H7 (cell line): ENCODE data around the genes CCNB2, GCNT3 and BNIP2.

DNA sequence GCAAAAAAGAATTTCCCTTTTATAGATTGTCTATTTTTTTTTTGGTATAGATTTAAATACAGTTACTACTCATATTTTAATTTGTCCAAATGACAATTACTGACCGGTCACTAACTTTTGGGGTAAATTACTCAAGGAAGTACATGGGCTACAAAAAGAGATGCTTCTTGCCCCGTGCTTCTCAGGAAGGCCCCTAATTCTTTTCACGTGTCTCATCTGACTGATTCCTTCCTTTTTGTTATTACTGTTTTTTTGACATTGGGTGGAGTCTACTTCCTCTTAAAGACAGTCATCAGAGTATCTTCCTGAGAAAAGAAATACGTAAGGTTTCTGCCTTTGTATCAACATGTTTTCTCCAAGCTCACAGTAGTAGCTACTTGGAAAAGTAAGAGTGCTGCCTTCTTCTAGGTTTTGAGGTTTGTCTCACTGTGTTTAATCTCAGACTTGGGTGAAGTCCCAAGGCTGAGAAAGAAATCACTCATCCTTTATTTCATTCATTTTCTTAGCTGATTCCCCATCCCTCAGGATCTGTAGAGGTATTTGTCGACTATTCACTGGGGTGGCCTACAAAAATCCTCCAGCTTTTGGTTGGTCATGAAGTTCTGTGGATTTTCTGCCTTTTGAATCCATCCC lies 4.6 kb upstream of the MYZAP start:
- RAMPAGE, long total RNA, result no peak

DNA sequence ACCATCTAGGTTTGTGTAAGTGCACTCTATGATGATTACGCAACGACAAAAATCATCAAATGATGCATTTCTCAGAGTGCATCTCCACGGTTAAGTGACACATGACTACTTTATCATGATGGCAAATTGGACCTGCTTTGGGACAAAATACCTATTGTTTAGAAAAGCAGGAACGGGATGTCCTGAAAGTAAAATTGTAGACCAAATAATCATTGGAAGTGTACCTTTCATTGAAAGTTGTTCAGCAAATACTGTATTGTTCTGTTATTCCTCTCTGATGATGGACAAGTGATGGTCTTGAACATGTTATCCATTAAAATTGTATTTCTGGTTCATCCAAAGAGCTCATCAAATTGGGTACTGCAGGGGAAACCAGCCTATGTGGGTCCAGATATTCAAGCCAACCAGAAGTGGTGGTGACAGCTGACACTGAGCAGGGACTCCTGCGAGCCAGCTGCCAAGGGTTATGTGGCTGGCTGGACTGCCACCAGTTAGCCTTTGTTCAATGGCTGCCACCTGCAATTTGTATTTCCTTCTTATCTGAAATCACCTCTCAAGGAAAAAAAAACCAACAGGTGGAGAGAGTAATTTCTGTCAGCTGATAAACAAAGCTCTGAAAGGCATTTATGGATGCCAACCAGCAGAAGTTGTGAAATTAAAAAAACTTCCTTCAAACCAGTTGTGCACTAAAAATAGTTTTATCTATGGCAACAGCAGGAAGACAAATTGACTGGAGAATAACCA lies 3.1 kb downstream of the MYZAP start:
- RAMPAGE, long total RNA, result no peak

GRCh38 chr15:58241829-58242401 lies 103.7 kb downstream of the AQP9 start:
- RAMPAGE, long total RNA, result no peak

DNA sequence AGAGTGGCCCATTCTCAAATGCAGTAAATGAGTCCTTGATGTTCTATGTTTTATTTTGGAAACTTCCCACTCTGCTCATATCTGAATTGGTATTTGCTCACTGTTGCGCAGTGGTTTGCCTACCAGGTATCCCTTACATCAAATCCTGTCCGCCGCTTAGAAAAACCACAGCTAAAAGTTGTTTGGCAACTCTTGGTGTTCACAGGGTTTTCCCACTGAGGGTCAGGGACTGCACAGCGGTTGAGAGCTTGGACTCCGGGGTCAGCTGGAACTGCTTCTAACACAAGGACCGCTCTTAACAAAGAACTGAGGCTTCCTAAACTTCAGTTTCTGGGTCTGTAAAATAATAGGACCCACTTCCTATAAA lies 35.8 kb downstream of the LIPC start:
- RAMPAGE, long total RNA, result no peak

DNA sequence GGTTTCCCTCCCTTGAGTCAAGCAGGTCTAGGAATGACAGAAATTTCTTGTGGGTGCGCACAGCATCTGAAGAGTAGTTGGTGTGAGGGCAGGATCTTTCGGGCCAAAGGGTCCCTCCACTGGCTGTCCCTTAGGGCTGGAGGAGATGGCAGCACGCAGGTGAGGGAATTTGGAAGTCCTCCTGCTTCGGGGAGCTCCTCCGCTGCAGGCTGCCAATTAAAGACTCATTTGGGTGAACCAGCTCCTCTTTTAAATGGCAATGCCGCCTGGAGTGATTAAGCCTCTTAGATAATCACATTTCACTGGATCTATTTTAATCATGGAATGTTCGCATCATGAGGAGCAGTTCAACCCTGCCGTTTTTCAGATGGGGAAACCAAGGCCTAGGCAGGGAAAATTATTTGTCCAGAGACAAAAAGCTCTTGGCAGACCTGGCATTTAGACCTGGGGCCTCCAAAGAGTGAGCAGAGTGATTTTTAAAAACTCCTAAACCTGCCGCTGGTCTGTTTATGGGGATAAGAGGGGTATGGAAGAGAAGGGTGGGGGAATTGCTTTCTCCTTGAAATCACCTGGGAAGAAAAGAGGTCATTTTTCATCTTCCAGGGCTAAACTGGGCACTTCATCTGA lies 118.0 kb downstream of the LIPC start:
- RAMPAGE, long total RNA, result no peak

DNA sequence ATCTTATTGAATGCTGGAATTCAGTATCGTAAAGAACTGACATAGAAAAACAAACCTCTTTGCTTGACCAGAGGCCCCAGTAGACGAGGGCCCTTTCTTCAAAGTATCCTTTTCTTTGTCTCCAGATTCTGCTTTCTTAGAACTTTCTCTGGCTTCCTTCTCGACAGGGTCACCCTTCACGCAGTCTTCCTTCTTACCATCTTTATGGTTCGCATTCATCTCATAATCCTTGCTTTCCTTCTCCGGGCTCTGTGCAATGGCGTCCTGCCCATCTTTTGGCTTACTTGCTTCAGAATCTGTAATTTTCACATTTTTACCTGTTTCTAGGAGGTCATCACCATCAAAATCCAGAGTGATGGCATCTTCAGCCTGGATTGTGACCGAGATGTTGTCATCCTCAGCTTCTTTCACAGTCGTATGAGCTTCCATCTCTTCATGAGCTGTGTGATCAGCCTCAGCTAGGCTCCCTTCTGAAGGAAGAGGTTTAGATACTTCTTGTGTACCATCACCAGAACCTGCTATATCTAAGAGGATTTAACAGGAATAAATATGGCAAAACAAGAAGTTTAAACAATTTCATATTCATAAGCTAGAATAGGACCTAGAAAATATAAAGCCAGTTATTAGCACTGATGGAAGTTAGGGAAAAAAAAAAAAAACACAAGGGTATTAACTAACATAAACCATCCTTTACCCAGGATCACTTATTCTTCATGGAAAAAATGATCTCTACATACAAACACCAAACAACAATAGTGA lies 33.9 kb downstream of the SLTM start:
- RAMPAGE, long total RNA, result no peak

DNA sequence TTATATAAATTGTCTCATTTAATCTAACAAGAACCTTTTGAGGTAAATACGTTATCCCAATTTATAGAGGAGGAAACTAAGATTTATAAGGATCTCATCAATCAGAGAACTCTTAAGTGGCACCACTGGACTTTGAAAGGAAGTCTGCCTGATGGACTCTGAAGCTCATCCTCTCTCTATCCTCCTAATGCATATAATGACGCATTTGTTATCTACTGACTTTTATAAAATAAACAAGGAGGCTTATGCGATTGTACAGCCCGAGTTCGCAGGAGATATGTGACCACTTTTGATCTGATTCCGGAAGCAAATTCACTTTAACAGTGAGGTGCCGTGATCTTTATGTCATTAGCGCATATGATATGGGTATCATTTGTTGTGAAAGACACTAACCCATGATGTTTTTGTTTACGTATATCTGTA lies 506 bp upstream of the RNF111 start:
- RAMPAGE, long total RNA, result no peak

DNA sequence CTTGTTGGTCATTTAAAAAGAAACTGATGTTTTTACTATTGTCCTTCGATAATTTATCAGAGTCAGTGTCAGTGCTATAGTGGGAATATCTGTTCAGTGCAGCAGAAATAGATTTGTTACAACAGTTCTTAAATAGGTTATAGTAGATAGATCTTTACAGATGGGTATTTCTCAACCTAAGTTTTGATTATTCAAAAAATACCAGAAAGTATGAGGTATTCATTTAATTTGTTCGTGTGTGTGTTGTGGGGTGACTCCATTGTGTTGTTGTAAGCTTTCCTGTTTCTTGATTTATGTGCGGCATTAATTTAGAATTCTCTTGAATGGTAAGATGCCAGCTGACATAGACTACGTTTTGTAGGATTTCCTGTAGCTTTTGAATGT lies 1.1 kb downstream of the RNF111 start:
- RAMPAGE, long total RNA, result no peak

DNA sequence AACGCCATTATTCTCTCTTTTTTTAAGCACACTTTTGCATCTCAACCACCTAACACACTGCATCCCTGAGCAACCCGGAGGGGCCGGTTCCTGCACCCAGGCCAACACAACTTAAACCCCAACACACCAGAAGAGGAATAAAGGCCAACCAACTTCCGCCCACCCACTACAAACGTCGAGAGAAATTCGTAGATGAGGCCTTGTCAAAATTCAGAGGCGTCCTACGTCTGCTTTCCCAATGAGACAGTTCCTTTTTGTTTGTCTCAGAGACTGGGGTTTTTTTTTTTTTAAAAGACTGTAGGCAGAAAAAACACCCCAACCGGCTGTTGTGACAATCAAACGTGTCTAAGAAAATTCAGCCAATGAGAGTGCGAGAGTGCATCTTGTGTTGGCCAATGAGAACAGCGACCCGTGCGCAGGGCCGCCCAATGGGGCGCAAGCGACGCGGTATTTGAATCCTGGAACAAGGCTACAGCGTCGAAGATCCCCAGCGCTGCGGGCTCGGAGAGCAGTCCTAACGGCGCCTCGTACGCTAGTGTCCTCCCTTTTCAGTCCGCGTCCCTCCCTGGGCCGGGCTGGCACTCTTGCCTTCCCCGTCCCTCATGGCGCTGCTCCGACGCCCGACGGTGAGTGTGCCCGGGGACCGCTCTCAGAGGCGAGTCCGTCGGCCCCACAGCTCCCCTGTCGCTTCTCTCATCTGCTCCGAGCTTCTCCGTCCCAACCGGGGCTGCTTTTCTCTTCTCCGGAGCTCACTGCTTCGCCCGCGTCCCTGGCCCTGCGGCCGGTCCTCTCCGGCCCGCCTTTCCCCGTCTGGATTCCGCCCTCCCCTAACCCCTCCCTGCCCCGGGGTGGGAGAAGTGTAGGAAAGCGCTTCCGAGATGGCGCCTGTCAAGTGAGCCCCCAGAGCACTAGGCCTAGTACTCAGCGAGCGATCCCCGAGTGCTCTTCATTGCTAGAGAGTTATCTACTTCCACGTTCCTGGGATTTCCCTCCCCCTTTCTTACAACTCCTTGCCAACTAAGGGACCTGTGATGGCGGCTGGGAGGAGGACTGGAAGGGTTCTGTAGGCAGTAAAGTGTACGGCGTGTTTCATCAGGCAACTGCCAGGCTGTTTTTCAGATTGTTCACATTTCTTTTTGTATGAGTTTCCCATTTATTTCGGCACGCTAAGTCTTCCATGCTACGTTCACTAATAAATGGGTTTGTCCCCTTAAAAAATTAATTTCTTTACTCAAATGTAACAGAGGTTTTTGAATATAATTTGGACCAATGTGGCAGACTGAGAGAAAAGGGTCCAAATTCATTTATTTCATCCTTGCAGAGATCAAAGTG lies at the start of gene CCNB2:
CCNB2 (plus strand) TSS at position 480 of the 1,332 bp plus-strand sequence.
- RAMPAGE, long total RNA, result start-site peak on the plus strand centred at position 505 of the sequence, 123 bp wide, 1,872 reads

DNA sequence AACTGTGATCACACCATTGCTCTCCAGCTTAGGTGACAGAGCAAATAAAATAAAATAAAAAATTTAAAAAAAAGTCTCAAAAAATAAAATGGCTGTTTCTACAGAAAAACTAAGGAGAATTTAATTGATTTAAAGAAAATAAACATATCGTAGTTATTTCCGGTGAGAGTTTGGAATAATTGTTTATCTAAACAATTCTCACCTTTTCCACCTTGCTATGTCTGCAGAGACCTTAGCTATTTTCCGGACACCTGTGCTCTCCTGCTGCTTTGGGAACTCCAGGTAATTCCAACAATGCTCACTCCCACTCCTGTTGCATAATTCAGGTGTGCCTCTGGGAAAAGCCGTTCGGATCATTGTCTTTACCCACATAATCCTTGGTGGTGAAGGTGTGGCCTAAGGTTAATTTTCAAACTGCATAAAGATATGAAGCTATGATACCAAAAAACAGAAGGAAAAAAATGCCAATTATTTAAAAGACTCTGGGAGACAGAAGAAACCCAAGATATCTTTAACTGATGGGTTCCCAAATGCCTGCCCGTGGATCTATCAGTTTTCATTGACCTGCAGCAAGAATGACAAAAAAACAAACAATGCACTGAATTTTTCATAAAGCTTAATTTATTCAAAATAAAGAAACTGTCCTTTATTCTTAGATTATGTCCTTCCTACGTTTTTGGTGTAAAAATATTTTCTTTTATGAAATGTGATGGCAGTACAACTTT lies 59.4 kb downstream of the LDHAL6B start:
- RAMPAGE, long total RNA, result no peak

DNA sequence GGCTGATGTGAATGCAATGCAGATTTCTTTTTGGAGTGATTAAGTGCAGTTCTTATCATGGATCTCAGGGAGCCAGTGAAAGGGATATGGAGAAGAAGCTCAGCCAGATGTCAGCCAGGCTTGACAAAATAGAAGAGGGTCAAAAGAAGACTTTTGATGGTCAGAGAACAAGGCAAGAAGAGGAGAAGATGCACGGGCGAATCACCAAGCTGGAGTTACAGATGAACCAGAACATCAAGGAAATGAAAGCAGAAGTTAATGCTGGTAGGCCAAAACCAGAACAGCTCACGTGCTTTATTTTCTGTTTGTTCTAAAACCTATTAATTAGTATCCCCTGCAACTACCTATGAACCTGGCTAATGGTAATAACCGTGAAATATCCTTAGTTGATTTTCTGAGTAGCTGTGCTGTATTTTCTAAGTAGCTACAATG lies 78.6 kb downstream of the FAM81A start:
- RAMPAGE, long total RNA, result no peak

- RAMPAGE, long total RNA, result no peak
These were observed 18.4 kb upstream of the GCNT3 start for GRCh38 chr15:59593168-59593560.

GRCh38 chr15:59611401-59611985 lies at the start of gene GCNT3:
Gene GCNT3 (plus strand): TSS chr15:59611783.
- RAMPAGE, long total RNA, result no peak

GRCh38 chr15:59689213-59689712 lies at the start of gene BNIP2:
Gene BNIP2 (minus strand): TSS chr15:59689320.
- RAMPAGE, long total RNA, result start-site peak on the minus strand at chr15:59689279-59689320, 454 reads

DNA sequence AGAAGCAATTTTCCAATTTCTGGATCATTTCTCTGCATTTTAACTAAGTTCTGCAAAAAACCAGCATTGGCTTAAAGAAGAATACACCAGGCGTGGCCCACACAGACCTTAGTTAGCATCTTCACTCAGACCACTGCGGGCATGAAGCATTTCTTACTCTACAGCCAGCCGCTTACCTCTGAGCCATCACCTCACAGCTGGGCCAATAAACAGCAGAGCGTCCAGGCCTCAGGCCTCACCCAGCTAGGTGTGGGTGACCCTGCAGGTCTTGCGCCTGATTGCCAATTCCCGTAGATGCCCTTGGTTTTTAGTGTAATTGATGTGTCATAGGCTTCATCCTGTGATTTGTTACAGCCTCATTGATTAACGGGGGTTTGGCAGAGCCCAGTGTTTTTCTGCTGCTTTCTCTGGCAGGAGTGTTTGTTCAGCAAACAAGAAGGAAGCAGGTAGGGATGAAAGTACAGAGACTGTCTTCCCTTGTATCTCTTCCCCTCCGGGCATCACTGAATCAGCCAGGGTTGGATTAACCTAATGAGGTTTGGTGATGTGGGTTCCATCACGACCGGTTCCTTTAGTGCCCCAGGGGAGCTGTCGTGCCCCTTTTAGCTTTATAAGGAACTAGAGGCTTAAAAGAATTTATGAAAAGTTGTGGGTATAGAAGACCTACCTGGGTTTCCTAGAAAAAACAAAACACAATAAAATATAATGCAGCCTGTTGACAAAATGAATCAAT lies 49.6 kb upstream of the BNIP2 start:
- RAMPAGE, long total RNA, result no peak

DNA sequence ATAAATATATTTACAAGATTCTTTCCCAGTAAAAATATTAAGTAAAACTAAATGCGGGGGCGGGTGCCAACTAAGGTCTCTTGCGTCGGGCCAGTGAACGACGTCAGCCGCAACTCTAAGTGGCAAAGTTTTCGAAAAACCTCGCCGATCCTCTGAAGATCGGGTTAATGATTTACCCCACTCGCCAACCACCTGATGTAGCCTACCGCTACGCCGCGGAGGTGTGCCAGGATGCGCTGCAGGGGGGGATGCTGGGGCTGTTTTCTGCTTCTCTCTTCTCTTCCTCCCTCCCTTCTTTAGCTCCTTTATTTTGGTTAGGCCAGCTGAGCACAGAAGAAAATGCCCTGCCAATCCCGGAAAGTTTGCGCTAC lies 7.7 kb upstream of the FOXB1 start:
- RAMPAGE, long total RNA, result no peak

GRCh38 chr15:60000500-60000988 lies 3.6 kb upstream of the FOXB1 start:
- RAMPAGE, long total RNA, result no peak

GRCh38 chr15:60189005-60189334 lies 184.9 kb downstream of the FOXB1 start:
- RAMPAGE, long total RNA, result no peak

DNA sequence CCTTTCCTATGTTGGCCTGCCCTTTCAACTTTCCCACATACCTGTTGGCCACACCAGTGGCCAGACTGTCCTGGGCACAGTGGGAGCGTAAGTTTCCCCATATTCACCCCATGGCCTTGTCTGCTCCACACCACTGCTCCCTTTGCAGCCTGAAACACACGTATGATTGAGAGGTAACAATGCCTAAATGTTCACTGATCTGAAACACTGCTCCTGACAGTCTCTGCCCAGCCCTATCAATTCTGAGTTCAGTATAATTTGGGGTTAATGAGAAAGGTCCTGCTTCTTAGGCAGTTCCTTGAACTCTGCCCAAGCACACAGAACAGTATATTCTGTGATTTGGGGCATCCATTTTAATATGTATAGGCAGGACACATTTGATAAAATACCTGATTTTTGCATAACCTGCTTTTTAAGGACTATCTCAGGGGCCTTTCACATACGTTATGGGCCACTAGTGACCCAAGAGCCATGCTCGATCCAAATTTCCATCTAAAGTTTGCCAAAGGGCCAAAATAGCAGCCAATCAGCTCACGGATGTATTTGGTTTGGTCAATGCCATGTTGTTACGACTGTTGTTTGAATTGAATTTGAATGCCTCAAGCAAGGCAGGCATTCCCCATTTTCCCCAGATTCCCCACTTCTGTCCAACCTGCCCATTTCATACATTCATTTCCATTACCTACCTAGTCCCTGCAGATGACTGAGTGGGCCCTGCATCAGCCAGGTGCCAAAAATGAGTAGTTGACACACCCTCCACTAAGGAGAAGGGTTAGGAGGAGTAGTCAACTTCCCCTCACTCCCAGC lies 52.0 kb downstream of the ANXA2 start:
- RAMPAGE, long total RNA, result no peak

DNA sequence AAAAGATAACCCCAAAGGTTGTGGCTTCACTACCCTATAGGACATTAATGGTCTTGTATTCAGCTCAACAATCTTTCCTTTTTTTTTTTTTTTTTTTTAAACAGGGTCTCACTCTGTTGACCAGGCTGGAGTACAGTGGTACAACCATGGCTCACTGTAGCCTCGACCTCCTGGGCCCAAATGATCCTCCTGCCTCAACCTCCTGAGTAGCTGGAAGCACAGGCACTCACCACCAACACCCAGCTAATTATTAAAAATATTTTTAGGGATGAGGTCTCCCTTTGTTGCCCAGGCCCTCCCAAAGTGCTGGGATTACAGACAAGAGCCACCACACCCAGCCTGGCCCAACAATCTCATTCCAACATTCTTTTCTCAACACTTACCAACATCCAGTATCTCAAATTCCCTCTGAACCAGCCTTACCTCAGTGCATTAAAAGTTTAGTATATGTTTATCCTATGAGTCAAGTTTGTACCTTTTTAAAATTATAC lies 25.1 kb downstream of the ANXA2 start:
- RAMPAGE, long total RNA, result no peak